Metanephros (tissue), 2 donors: ENCODE results near the genes PYGM and MAP4K2.

DNA sequence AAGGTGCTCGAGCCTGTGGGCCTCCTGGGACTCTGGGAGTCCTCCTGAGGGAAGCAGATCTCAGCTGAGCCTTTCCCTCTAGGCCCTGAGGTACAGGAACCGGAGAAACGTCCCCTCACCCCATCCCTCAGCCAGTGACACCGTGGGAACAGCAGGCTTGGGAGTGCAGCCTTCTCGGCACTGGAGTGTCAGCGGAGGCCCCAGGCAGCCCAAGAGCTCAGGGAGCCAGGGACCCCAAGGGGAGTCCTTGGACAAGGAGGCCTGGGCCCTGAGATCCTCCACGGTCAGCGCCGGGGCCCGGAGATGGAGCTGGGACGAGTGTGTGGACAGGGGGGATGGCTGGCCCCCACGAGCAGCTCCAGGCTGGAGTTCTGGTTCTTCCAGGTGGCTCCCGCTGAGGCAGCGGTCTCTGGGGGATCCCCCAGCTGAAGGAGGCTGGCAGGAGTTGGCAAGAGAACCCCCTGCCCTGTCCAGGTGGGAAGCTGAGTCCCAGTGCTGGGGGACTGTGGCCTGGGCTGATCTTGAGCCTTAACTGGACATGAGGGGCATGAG, 1.9 kb upstream of the RPS6KA4 start:
- RAMPAGE, long total RNA, result no peak

DNA sequence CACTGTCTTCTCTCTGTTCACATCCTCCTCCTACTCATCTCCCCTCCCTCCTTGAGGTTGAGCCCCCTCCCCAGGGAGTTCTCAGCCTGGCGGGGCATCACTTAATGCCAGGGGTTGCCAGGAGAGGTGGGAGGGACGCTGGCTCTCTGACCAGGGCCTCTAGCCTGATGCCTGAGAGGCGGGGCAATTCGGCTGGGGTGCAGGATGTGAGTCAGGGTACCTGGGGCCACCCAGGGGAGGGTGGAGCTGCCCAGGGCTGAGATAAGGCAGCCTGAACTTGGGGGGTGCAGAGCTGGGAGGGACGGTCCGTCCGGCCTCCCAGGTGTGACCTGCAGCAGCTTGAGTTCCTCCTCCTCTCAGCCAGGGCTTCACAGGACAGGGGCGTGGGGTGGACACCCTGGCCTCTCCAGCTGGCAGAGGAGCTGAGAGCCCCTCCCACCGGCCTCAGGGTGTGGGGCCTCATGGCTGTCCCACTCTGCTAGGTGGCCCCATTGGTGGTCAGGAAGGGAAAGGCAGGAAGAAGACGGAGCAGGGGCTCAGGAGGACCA, 1.1 kb upstream of the RPS6KA4 start:
- RAMPAGE, long total RNA, result no peak

GRCh38 chr11:64620276-64621221, 29.5 kb downstream of the SLC22A12 start:
- RAMPAGE, long total RNA, result no peak

DNA sequence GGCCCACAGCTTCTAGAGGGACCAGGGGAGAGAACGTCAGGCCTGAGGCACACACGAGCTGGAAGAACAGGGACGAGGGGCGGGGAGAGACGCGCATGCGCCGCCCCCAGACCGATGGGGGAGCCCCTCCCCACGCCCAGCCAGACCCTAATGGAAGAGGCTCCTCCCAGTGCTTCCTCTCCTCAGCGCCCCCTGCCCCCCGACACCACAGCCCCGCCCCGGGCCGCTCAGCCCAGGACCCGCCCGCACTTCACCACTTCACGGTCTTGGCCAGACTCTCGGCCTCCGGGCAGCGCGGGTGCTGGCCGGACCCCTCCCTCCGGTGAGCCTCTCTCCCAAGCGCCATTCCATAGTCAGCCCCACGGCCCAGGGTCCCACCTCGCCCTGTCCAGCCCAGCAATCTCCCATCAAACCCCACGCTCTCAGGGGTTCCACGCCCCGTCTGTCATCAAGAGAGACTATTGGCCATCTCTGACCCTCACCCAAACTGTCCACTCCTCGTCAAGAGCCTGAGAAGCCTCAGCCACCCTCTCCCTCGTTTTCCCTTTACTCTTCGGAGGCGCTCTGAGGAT, 11.6 kb downstream of the NRXN2 start:
- RAMPAGE, long total RNA, result no peak

GRCh38 chr11:64759647-64760458, at the start of gene PYGM:
TSS of gene PYGM (minus strand) at chr11:64759974.
- RAMPAGE, long total RNA, result no peak

- RAMPAGE, long total RNA, result no peak
Measured at GRCh38 chr11:64768980-64769878, 9.1 kb downstream of the SF1 start.

DNA sequence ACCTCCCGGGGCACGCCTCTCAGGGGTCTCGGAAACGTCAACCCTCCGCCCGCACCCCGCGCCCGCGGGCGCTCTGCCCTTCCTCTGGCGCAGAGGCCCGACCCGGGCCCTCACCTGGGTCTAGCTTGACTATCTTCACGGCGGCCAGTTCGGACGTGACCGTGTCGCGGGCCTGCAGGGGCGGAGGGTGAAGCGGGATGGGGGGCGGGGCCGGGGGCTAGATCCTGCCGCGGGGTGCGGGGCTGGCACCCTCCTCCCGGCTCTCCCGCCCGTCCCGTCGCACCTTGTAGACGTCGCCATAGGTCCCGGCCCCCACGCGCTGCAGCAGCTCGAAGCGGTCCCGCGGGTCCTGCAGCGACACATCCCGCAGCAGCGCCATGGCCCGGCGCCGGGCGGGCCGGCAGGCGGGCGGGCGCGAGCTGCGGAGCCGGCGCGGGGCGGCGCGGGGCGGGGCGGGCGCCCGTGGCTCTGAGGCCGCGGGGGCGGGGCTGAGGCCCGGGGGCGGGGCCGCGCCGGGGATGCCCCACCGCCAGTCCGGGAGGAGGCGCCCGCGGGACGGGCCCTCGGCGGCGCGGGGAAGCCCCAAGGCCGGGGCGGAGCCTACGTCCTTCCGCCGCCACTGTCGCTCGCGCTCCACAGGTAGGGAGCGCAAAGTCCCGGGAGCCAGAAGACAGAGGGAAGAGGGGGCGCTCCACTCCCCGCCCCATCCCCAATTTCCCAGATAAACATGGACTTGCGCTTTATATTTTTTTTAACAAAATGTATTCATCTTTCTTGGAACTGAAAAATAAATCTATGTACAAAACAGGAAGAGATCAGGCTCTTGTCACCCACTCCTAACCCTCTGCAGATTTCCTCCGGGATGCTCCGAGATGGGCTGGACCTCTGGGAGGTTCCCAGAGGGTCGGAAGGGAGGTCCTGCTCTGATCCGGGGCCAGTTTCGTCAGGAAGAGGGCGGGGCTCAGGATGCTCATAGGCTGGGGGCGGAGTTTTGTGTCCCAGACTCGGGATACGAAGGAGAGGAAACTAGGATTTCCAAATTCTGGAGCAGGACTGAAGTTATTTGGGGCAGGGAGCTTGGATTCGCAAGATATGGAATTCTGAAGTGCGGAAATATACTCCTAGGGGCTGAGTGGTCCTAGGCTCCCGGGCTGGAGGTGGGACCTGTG, at the start of gene MAP4K2:
Gene MAP4K2 (minus strand): TSS at position 444 of the 1,169 bp plus-strand sequence.
- RAMPAGE, long total RNA, result no peak

- RAMPAGE, long total RNA, result no peak
Measured at GRCh38 chr11:64870368-64871516, 7.7 kb downstream of the EHD1 start.

DNA sequence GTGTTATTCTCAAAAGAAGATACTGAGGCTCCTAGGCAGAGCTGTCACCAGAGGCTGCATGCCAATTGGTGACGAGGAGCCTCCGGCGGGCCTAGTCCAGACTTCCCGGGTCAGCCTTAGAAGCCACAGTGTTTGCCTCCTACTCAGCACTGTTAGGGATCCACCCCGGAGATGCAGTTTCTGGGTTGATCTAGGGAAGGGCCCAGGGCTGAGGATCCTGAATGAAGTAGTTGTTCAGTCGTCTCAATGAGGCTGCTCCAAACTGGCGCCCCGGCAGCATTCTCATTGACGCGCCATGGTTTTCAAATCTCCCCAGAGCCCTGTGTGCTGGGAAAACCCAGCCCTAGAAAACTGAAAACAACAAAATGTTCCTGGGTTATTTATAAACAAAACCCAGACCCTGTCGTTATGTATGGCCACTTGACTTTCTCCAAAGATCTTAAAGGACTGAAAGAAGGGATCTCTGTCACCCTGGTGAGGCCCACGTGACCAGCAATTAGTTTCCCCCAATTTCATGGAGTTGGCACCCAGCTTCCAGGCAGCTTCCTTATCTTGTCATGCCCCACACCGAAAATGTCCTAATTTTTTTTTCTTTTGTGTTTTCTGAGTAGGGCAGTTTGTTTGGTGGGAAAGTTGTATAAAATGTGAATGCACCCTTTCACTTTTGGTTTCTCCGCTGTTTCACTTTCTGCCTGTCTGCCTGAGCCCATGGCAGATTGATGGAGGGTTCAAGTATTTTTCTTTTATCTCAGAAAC, 2.0 kb upstream of the EHD1 start:
- RAMPAGE, long total RNA, result no peak

- RAMPAGE, long total RNA, result no peak
Measured at GRCh38 chr11:64892107-64892525, 13.7 kb upstream of the EHD1 start.

DNA sequence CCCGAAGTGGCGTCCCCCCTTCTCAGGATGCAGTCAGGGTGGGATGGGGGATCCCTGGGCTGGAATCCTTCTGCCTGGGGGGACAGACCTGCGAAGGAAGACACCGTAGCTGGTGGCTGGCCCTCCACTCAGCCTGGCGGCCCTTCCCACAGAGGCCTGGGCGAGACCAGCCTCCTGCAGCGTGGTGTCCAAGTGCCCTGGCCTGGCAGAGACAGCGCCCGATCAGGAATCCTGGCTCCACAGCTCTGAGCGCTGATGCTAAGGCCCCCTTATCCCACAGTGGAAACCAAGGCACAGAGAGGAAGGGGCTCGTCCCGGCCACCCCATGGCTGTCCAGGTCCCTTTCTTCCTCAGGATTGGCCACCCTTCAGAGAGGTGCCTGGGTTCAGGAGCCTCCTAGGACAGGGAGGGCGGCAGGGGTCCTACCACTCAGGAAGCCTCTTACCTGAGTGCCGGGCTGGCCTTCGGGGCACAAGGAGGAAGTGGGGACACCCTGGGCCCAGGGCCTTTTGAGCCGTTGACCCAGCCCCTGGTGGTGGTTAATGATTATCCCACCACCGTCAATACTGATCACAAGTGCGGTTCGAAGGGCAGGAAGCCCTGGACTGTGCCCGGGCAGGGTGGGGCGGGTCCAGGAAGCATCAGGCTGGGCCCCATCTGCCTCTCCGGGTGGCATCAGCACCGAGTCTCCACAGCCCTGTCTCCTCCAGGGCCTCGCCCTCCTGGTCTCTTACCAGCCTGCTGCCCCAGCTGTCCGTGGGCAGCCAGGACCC, 14.7 kb upstream of the EHD1 start:
- RAMPAGE, long total RNA, result no peak

- RAMPAGE, long total RNA, result no peak
Measured at GRCh38 chr11:64908295-64908688, 8.7 kb downstream of the ATG2A start.

DNA sequence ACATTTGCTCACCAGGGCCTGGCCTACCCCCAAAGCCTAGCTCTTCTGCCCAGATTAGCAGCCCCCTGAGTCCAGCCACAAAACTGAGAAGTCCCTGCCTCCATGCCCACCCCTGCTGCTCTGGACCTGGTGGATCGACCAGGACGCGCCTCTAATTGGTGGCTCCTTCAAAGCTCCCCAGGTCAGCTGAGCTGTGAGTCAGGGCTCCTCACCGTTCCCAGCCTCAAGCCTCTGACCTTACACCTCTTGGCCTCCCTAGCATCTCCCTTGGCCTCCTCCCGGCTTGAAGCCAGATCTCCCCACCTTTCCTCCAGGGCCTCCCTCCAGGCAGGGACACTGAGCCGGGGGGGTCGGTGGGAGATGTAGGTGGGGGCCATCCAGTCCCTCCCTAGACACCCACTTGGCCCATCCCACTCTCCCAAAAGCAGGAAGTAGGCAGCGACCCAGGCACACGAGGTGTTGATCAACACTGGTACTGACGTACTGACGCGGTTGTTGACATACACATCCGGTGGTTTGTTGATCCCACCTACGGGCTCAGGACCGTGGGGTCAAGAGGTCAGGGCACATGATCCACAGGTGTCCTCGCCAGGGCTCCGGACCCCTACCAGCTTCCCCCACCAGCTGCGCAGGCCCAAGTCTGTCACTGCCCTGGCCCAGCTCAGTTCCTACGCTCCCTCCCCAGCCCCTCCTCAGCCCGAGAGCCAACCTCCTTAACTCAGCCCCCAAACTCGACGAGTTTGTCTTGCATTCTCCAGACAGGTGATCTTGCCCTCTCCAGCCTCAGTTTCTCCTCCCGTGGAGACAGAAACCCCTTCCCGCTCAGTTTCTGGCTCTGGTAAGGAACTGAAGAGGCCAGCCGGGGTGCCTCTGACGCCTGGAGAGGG, 811 bp downstream of the ATG2A start:
- RAMPAGE, long total RNA, result no peak

DNA sequence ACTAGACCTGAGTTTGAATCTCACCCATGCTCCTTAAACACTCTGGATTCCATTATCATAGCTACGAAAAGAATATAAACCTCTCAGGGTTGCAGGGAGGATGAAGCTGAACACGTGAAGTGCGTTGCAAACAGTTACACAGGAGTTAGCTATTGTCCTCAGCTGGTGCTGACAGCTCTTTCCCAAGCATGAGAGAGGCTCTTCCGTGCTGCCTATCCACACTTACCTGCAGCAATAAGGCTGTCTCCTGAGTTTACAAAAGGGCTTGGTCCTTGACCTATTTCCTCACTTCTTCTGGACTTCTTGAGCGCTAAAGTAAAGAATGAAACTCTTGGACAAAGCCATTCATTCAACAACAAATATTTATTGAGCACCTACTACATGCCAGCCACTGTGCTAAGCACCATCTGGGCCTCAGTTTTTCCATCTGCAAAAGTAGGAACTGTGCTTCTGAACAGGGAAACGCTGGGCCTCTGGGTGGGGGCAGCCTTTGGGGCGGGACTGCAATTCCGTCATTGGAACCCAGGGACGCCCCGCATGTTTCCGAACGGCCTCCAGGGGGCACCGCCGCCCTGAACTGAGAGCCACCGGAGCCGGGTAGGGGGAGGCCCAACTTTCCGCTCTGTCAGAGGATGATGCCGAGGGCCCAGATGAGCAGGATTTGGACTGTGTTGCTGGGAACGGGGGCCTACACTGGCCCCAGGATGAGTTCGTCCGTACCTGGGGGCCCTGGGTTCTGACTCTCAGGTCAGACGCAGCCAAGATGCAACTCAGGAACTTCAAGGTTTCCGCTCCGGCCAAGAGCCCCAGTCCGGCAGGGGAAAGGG, 631 bp upstream of the ARL2 start:
- RAMPAGE, long total RNA, result no peak

- RAMPAGE, long total RNA, result no peak
Measured at GRCh38 chr11:65048230-65048584, 7.2 kb downstream of the SAC3D1 start.

DNA sequence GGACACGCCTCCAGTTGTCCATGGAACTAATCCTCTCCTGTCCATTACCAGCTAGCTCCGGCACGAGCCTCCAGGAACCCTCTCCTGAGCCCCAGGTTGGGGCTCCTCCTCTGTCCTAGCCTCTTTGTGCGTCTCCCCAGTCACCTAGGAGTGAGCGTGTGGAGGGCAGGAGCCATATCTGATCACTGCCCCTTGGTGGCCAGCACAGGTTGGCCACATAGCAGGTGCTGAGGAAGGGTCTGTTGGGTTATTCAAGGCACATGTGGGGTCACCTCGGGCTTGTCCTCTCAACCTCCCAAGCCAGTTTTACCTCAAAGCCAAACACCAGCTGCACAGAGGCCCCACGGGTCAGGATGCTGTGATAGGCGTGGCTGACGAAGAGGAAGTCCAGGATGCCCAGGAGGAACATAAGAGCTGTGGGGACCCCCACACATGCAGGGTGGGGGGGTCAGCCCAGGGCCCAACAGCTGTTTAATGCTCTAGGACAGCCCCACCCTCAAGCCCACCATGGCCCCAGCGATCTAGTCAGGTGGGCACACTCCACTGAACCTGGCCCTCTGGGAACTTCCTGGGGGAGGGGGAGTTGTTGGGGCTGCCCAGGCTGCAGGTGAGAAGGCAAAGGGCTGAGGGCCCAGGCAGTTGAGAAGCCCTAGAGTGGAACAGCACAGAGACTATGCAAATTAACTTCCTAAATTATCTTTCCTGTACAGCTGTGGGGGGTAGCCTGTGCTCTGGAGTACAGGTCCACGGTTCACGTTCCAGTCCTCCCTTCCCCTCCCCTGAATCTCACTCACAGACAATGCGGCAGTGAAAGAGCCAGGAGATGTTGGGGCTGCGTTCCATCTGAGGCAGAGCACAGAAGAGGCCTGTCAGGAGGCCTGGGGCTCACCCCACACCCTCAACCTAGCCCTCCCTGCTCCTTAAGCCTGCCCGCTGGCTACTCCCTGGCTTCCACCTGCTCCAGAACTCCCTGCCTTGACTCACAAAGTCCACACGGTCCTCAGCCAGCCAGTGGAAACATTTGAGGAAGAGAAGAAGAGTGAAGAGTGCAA, 2.1 kb downstream of the SYVN1 start:
- RAMPAGE, long total RNA, result no peak

DNA sequence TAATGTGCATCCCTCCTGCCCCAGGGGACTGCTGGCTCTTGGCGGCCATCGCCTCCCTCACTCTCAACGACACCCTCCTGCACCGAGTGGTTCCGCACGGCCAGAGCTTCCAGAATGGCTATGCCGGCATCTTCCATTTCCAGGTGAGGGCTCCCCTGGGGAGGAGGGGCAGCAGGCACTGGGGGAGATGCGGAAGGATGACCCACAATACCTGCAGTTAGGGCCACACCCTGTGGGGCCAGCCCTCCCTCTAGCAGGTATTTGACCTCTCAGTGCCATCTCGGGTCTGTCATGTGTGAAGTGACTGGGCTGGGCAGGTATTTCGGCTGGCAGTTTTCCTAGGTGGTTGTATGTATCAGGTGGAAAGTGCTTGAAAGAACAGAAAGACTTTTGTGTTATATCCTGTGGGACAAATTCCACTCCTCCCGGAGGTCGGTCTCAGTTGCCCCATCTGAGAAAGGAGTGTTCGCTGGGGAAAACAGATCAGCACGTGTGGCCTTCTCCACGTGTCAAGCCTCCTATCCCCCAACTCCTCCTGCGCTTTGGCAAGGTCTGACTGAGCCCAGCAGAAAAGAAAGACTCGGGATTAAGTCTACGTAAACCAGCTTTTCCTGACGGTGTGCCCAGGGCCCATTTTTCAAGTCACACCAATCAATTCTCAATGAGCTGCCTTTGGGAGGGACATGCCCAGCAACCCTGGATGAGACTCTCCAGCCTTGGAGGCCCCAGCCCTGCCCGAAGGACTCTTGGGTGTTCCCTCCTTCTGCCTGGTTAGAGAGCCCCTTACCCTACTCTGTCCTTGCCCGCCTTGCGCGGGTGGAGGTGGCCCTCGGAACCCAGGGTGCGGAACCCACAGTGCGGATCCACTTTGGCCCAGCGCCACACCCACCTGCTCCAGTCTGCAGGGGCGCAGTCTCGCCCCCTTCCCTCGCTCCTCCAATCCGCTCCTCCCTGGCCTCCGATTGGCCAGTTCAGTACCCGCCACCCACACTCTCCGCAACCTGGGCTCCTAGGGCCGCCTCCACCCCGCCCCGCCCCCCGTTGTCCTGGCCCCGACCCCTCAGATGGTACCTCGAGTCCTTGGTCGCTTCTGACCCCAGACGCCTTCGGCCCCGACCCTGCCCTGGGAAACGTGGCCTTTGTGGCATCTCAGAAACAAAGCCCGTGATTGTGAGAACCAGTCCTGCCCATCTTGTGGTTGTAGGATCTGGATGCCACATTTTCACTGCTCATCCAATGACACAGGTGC, 2.1 kb downstream of the CAPN1 start:
- RAMPAGE, long total RNA, result no peak

GRCh38 chr11:65311016-65311448, 3.6 kb upstream of the CDC42EP2 start:
- RAMPAGE, long total RNA, result no peak

- RAMPAGE, long total RNA, result no peak
Measured at GRCh38 chr11:65362293-65363003, 7.9 kb downstream of the TIGD3 start.

GRCh38 chr11:65415482-65416394, 29.3 kb downstream of the FRMD8 start:
- RAMPAGE, long total RNA, result no peak